ENCODE measurements around a stretch of chr10.

DNA sequence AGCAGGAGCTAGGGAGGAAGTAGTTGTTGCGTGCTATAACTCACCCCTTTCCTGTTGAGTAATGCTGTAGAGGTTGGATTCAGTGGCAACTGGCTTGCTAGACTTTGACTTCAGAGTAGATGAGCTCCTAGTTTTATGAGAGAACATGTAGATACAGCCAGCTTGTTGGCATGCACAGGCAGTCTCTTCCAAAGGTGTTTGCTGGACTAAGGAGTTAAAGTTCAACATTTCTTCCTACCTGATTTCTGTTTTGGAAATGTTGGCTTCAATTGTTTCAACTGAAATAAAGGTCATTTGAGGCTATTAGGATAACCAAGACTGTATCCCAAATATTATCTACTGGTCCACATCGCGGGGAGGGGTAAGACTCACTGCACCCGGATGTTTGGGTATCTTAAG is 66.1 kb upstream of the MXI1 start:
- PRO-cap = no peak

DNA sequence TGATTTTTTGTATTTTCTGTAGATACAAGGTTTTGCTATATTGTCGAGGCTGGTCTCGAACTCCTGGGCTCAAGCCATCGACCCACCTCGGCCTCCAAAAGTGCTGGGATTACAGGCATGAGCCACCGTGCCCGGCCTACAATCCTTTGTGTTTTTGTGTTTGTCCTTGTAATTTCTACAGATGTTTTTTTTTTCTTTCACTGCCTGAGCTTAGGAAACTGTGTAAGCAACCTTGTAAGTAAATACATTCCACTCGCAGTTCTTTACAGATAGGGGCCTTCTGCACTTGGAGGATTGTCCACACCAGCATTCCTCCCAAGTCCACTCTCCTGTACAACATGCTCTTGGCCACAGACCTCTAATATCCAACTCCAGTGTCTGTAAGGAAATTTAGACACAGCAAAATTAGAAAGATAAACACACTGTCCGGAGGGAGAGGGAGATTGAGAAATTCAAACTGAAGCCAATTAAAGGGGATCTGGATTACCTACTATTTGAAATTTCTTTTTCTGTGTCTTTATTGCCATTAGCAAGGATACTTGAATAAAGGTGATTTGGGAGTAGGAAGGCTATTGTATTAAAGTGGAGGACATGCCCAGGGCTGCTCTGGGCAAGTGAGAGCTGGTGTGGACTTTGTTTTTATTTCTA is 9.6 kb downstream of the MXI1 start:
- PRO-cap = no peak

DNA sequence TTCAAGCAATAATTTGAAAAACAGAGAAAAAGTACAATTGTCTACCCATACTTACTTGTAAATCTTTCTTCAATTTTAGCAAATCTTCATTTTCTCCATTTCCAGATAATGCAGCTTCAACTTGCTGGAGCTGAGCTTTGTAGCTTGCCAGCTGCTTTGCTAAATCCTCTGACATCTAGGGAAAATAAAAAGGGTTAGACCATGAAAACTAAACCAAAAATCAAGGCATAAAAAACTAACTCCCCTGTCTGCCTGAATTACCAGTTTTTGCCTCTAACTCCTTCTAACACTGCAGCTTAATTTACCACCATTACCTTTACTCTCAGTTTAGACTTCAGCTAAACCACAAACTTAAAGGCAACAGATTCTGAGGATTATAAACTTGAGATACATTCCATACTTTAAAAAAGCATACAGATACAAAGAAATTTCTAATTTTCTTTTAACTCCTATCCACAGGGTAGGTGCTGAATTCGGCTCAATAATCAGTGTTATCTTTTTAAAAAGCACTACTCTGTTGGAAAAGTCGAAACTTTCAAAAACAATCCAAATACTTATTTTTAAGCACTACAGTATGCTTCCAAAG is 1.2 kb downstream of the SMNDC1 start:
- PRO-cap = no peak

- PRO-cap = no peak
These were observed 54.4 kb upstream of the SMNDC1 start for GRCh38 chr10:110358875-110359847.

DNA sequence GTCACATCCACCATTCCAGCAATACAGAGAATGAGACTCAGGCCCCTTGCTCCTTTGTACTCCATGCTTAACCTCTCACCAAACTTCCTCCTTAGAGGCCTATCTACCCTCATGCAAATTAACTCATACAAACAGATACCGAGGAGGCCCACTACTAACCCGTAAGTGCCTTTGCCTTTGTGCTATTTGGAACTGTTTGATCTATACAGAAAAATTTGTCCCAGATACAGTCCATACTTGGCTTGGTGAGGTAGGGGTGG is 87.8 kb upstream of the DUSP5 start:
- PRO-cap = no peak

DNA sequence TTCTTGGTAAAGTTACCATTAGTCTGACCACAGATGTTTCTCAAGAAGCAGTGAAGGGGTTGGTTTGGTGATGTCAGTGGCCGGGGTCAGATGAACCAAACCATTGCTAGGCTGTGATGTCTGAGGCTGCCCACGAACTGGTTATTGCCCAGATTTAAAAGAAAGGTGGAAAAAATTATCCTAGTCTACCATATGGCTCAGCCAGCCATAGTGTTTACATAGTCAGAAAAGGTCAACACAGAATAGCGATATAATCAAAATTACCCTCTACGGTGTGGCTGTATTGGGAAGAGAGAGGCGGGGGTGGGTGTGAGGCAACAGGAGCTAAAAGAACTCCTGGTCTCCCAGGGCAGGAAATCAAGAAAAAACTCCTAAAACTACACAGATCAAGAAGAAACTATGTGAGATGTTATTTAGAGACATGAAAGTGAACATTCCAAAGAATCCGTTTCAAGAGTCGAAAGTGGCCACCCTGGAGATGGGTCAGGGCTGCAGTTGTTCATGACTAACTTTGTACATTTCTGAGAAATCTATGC is 71.5 kb upstream of the DUSP5 start:
- PRO-cap = no peak

GRCh38 chr10:110481277-110481581 is 16.5 kb upstream of the DUSP5 start:
- PRO-cap = no peak

DNA sequence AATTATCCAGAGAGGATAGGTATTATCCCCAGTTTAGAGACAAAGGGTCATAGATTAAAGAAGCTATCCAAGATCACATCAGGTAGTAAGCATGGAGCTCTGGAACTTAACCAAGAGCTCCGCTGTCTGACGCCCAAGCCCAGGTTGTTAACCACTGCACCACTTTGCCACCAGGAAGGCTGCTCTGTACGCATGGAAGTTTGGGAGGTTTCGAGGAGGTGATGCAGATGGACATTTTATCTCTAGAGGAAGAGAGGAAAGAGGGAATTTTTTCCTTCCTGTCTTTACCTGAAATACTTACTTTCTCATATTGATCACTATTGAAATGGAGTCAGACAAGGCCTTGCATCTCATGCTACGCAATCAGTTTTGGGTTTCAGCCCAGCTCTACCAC is 7.1 kb downstream of the DUSP5 start:
- PRO-cap = no peak

DNA sequence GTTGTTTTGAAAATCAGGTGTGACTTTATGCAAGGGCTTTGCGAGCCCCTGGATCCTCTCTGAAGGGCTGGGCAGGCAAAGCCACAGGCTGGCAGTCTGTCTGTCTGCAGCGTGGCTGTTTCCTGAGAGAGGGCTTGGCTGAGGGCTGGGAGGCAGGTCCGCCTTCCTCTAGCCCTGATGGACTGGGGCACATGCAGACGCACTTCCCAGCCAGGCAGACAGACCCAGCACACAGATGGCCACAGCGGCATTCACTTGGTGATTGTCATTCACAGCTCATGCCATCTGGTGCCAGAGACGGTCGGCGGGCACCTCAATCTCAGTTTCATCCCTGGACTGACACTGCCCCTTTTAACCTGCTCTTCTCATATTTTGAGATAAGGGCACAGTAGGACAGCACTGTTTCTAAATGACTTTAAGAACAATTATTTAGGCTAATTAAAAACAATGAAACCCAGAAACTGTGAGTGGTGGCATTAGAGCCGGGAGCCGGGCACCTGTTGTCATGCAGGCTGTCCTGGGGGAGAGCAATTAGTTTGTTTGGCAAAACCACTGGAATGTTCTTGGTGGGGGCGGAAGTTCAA is 35.6 kb downstream of the RBM20 start:
- PRO-cap = no peak

DNA sequence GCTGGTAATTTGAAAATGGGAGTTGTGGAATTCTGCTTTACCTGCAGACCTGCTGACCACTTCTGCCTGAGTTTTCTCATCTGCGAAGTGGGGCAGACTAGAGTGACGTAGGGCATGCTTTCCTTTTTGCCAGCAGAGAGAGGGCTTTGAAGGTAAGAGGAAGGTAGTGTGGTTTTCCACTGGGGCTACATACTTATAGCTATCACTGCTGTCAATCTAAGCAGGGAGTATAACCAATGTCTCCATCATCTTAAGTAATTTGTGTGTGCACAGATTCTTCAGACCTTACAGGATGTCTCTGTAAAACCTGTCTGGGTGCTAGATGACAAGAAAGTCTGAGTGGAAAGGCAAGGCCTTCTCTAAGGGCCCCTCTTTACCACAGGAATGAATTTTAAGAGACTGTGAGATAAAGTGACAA is 106.8 kb downstream of the RBM20 start:
- PRO-cap = no peak

- PRO-cap = no peak
These were observed 108.9 kb upstream of the PDCD4 start for GRCh38 chr10:110762765-110763365.

DNA sequence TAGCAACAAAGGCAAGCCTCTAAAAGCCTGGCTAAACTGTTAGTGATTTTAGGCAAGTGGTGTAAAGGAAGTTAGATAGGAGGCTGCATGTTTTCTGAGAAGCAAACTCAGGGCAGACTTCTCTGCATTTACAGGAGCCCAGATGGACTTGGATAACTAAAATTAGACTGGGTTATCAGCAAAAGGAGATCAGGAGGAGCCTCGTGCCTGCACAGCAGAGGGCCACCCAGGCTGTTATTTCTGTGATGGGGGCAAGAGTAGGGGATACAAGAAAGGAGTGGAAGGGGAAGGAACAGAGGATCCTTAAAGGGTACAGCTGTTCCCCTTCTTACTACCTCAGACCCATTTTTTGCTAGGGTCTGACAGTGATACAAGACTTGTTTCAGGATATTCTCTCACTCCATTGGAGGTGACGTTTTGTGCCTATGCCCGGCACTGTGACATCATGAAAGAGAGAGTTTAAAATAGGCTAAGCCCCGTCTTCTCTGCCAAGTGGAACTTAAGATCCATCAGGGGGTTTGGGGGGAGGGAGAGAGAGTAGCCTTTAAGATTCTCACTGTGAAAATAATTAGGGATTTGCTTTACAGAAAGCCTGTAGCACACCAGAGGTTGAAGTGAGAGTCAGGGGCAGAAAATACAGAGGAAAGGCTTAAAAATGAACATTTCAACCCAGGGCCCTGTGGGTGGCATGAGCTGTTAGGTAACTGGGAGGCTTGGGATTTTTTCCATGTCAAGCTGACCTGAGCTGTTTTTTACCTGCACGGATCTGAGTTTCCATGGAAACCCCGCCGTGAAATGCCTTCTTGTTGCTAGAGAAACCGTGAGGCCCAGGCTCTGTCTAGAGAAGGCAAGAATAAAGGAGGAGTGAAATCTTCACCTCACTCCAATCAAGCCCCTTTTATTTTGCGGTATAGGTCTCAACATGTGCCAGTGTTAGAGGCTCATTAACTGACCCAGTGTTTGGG is 49.4 kb upstream of the PDCD4 start:
- PRO-cap = no peak

DNA sequence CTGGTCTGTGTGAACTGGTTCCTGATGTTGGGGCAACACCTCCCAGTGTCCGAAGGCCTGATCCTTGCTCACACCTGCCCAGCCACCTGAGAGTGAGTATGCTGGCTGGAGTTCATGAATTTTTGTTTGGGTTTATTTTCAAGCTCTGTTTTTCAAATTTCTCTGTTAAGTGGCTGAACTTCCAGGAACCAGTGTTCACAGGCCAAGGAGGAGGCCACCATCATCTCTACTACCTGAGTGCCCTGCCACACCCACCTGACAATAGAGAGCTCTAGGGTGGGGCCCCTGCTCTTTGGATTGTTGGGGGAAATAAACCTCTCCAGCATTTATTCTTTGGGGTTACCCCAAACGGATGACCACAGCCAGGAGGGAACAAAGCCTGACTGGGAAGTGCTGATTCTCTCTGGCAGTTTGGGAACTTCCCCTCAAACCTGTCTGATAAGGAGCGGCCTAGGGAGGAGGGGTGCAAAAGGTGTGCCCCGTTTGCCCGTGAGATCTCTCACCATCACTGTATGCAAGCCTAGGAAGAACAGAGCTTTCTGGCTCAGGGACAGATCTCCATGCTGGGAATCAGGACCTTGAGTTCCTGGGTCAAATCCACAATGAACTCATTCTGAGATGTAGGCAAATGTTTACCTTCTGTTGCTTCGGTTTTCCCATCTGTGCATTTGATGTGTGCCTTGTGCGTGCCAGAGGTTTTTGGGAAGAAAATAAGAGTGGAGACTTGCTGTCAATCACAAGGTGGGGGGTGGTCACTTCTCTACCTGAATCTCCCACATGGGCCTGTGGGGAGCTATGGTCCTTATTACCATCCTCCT is 27.8 kb upstream of the PDCD4 start:
- PRO-cap = no peak

GRCh38 chr10:110846348-110846658 is 25.4 kb upstream of the PDCD4 start:
- PRO-cap = no peak

DNA sequence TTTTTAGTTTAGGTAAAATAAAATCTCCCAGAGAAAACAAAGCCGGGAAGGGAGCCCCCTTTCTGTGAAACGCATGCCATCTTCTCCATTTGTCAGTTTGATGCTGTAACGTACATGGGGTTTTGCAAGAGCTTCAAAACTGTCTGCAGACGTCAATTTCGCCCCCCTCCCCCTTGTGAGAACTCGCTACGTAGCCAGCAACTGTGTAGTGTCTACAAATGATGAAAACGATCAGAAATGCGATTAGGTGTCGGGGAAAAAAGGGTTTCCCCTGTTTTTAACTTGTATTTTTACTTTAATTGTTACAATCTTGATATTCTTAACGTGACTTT is 972 bp downstream of the PDCD4 start:
- PRO-cap = bidirectional peak, plus-strand start at position 234 of the sequence, minus-strand start at position 99 of the sequence

GRCh38 chr10:110901925-110902985 is 16.7 kb downstream of the BBIP1 start:
- PRO-cap = no peak

DNA sequence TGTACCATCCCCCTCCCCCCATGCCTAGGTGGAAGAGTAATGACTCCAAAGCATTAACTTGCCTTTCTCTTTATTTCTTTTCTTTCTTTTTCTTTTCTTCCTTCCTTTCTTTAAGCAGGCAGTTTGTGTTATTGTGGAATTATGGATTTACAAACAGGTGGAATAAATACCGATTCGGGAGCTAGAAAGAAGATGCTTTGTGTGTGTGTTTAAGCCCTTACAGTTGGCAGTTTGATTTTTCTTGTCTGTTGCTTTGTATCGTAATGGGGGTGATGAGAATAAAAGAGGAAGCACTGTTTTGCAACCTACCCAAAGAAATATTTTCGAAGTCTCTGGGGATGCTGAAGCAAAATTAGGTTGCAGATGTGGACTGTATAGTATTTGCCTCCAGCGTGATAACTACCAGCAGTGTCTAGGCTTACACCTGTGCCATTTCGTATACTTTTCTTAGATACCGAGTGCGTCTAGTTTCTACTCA is 1.1 kb downstream of the SHOC2 start:
- PRO-cap = no peak

DNA sequence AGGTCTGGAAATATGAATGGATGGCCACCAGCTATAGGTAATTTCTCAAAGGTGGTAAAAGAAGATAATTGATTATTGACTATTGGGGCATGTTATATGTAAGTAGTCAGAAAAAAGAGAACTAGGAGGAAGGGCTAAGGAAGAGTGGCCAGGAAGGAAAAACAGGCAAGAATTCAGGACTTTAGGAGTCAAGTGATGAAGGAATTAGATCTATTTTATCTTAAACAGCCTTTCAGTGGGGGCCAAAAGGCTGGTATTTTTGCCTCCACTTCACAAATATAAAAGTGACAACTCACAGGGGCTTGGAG is 208.1 kb downstream of the GPAM start:
- PRO-cap = unidirectional peak, plus-strand start at position 115 of the sequence

DNA sequence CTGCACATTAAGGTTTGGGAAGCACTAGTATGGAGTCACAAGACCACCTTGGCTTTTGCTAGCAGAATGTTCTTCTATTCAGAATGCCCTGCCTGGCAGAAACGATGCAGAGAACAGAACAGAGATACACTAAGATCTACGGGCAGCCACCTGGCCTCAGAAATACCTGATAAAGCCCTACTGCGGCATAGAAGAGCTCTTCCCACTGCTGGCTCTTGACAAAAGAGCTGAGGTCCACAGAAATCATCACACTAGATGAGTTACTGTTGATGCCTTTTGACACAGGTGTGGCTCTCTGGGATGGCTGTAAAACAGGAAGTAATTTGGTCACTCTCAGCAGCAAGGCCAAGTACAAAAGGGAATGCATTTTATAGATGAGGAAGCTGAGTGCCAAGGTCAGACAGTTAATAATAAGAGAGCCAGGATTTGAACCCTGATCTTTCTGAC is 35.0 kb upstream of the ACSL5 start:
- PRO-cap = no peak

GRCh38 chr10:112361933-112362872 is 11.7 kb upstream of the ACSL5 start:
- PRO-cap = no peak

Measured in bile duct (tissue), 1 donor.